Epithelial cell of prostate (primary cell): ENCODE data around the gene NPAS3.

GRCh38 chr14:31965851-31966529, 111.1 kb upstream of the ARHGAP5 start:
- RRBS = 79% methylated on average over 2 of the region's 6 CpGs

DNA sequence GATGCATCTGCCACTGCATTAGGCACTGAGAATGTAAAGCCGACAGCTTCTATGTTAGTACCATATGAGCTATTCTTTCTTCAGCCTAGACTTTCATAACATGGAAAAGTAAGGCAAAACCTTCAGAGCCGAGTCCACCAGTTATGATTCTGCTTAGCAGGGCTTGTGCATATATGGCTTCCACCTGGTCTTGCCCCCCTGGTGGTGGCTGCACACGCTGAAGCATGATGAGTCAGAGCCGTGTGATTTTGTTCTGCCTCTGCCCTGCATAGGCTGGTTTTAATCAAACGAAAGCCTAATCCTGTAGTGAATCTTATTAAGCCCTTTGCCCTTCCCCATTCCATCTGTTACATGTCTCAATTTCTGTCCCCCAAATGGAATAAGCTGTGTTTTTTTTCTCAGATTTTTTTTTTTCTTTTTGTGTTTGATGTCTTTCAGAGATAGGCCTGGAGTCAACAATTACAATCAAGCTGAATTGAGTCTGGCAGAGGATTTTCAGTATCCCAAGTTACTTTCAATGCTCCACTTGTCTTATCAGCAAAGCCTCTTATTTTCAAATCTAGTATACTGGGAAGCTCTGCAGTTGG, 104.0 kb upstream of the AKAP6 start:
- RRBS = no CpG with 5 or more reads among the region's 5 CpGs

DNA sequence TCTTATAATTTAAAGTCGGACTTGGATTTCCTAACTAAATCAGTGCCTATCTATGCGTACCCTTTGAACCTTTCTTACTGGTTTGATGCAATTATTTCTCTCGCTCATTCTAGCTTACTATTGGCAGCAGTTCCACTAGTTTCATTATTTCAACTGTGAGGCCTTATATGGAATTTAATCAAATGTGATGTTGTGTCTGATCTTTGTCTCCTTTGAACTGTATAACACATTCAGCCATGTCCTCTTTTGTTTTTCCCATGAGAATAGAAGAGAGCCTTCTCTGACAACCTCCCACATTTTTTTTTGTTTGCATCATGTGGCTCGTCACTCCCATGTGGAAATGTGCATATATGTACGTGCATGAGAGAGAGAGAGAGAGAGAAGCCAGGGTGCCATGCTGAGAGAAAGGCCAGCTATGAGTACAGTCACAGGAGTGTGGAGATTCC, 48.1 kb downstream of the AKAP6 start:
- RRBS = no CpG with 5 or more reads among the region's 5 CpGs

DNA sequence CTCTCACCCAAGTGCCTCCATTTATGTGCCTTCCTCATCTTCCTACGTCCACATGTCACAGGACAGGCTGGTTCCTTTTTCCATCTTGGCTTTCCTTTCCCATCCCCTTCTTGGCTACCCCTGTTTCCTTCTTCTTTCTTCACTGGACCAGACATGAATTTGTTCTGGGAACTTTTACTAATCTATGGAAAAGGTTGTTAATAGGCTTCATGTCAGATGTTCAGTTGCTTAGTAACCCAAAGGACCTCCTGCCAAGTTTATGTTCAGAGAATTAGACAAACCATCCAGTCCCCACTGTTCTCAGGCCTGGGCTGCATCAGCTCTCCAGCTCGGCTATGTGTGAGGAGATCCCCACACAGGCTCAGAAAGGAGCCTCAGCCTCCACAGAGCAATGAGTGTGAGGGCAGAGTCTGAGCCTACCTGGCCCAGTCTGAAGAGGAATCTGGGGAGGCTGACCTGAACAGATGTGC, 78.0 kb downstream of the AKAP6 start:
- RRBS = no CpG with 5 or more reads among the region's 2 CpGs

- RRBS = 12% methylated on average over 5 of the region's 11 CpGs
Measured at GRCh38 chr14:32509439-32510477, 180.7 kb downstream of the AKAP6 start.

DNA sequence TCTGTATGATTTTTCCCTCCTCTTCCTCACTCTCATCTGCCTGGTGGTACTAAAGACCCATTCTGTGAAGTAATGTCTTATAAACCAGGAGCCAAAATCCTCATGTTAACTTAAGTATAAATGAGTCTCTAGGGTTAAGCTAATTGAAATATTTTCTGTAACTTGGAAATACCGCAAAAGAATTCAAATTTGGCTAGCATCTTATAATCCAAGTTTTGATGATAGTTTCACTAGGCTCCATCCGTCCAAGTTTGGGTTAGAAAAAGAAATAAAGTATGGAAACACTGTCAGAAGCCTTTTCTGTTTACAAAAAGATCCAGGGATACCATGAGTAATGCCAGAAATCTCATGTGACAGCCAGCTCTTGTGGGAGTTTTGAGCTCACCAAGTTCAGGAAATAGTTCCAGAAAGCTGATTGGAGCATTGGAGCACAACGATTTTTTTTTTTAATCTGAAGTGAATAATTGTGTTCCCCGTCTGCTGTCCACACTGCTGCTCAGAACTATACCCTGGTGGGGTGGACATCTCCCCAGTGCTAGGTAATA, 229.7 kb upstream of the NPAS3 start:
- RRBS = no CpG with 5 or more reads among the region's 4 CpGs

DNA sequence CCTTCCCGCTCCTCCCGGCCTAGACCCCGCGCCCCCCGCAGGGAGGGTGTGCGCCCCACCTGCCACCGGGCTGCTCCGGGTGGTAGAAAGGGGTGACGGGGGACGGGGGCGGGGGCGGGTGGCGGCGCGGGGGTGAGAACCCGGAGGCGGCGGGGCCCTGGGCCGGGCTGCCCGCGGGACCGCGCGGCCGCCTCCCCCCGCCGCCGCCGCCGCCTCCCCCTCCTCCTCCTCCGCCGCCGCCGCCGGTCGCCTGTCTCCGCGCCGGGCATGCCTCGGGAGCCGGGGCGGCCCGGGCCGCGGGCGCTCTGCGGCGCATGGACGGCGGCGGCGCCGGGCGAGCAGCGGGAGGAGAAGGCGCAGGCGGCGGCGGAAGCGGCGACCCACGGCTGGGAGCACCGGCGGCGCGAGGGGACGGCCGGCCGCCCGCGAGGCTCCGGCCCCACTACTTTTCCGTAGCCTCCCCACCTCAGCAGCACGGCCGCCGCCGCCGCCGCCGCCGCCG, at the start of gene NPAS3:
Gene NPAS3, plus strand, starts transcription at position 242 of the 502 bp plus-strand sequence.
- RRBS = 1% methylated on average over 48 of the region's 82 CpGs

GRCh38 chr14:32940443-32940765, 1.7 kb downstream of the NPAS3 start:
- RRBS = no CpG with 5 or more reads among the region's 8 CpGs

GRCh38 chr14:33949199-33949935, 1.5 kb downstream of the EGLN3 start:
- RRBS = no CpG with 5 or more reads among the region's 12 CpGs

- RRBS = no CpG with 5 or more reads among the region's 5 CpGs
Measured at GRCh38 chr14:34035609-34036135, 84.8 kb upstream of the EGLN3 start.

DNA sequence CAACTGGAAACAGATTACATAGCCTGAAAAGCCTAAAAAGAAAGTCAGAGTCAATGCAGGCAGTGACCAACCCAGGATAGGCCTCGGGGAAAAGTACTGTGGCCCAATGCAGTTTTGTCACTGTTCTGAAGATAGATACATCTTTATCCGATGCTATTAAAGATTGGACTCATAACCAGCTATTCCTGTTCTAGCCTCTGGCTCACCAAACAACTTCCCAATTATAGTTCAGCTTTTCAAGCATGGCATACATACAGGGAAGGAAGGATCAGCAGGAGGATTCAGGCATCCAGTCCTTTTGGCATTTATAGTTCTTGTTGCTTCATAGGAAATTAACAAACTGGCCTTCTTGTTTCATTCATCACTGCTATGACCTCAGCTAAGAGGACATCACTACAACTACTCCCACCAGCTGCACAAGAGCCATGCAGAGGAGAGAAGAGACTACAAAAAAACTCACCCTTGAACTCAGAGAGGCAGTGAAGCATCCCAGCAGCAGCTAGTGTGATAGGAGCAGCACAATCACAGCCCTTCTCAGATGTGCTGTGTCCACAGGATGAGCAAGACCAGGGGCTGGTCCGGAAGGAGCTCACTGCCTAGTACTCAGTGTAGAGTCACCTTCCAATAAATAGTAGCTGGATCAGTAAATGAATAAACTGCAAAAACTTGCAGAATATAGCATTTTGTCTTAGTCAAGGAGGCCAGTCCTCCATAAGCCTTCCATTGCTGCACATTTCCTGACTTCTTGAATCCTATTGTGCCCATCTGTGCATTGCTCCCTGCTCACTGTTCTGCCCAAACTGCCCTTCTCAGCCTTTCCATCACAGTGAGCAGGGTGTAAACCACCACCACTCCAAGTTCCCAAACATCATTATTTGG, 100.4 kb downstream of the SPTSSA start:
- RRBS = no CpG with 5 or more reads among the region's 3 CpGs

- RRBS = no CpG with 5 or more reads among the region's 5 CpGs
Measured at GRCh38 chr14:34379401-34380061, 82.5 kb downstream of the SPTSSA start.

DNA sequence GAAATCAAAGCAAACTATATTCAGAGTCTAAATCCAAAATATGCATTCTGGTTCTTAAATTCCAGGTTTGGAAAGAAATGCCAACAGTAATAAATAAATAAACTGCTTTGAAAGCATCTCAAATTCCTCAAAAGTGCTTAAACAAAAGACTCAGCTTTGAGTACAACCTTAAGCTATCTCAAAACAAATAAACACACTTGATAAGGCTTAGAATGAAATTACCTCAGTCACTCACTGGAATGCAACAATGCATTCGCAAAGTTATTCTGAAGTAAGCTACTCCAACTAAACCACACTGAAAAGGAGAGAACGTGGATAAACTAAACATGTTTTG, 1.3 kb downstream of the SPTSSA start:
- RRBS = no CpG with 5 or more reads among the region's 2 CpGs

DNA sequence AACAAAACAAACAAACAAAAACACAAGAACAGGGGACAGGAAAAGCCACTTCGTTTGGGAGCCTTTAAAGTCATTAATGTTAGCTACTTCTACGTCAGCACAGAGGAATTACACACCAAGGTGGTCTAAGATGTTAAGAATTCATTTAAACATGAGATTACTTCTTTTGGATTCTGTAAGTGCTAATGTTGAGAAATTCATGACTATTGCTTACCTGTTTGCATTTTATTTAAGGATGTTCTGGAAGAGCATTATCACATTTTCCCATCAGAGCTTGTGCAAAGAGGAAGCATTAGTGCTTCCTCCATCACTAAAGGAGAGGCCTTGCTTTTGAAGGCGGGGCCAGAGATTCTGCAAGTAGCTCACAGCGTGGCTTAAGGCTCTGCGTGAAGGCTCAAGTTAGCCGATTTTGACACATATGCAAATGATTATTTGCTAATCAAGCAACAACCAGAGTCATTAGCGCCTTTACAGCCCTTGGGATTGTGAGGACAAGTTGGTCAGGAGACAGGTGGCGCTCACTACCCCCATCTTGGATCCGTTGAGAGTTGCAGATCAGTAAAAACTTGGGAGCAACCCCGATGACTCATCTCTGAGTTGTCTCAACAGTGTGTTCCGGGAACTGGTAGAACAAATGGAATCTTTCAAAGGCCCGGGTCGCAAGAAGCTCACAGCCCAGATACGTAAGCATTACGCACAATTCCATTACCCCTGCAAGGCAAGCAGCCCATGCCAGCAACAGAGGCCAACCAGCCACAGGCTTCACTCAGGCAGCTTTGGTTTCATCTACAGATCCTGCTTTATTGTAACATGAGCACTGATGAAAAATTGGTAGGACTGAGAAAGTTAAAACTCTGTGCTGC, 34.7 kb upstream of the SPTSSA start:
- RRBS = no CpG with 5 or more reads among the region's 15 CpGs

DNA sequence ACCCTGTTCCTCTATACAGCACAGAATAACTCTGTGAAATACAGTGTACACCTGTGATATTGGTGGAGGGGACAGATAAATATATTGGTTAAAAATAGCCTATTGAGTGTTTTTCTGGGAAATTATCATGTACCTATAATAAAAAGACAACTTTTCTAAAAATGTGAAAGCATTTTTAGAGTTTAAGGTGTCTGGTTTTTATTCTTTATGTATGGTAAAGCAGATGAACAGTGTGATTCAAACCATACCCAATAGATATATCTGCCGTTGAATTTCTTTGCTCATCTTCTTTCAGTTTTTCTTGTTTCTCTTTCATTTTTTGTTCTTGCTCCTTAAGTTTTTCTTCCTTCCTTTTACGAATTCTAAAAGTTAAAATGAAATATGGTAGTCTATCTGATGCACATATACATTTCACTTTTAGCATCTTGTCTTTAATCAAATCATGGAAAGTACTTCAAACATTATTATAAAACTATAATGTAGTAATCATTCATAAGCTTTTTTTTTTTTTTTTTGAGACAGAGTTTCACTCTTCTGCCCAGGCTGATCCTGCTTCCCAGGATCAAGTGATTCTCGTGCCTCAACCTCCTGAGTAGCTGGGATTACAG, 68.6 kb upstream of the CFL2 start:
- RRBS = no CpG with 5 or more reads among the region's 3 CpGs

- RRBS = no CpG with 5 or more reads among the region's 2 CpGs
Measured at GRCh38 chr14:34931111-34931715, 51.6 kb upstream of the SRP54 start.

DNA sequence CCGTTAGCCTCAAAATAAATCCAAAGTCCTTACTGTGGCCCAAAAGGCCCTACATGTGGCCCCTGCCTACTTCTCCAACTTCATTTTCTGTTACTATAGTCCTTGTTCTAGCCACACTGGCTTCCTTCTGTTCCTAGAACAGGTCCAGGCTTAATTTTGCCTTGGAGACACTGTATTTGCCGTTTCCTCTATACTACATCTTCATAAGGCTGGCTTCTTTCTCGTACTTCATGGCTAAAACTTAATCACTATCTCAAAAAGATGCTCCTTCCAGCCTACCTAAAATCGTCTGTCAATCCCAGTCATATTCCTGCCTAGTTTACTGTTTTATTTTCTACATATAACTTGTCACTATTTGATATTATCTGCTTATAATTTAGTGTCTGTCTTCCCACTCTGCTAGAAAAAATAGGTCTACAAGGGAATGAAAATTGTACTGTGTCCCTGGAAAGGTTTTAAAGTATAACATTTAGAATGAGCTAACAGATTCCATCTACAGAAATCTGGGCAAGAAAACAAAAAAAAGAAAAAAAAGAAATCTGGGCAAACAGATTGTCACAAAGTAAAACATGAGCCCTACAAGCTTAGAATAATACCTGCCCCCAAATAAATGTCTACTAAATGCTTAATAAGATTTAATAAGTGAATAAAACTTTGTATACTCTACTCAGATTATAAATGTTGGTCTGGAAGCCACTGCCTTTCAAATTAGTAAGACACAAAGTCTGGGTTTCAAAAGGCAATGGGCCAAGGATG, 18.5 kb downstream of the PPP2R3C start:
- RRBS = no CpG with 5 or more reads among the region's 4 CpGs

DNA sequence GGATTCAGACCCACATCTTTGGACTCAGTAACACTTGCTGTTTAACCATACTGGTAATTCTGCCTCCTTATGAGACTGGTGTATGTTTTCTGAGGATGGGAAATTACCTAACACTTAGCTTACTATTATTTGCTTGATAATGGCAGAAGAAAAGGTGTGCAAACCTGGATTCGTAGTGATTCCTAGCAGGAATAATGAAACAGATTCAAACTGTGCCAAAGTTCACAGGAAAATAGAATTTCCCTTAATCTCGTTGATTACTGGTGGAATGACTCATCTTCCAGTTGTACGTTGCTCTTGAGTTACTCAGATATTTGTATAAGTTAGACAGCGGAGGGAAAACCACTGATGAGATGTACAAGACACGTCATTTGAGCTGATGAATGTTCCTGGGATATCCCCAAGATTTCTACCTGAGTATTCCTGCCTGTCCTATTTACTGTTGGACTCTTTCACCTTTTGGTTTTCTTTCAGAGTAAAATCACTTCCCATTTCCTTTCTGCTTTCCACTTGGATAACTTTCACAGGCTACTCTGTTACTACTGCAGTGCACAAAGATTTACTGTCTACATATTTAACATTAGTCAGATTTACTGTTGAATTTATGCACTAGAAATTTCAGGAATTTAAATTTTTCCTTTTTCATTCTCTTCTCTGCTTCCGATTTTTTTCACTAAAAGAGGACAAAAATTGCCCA, 37.6 kb downstream of the PRORP start:
- RRBS = no CpG with 5 or more reads among the region's 6 CpGs

DNA sequence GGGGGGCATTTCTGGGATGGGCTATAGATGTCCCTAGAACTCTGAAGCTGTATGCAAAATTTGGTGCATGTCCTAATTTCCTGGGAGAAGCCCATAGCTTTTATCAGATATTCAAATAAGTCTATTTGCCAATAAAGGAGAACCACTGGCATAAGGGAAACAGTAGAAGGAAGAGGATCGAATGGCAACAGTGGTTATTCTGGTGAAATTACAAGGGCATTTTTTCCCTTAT, 34.2 kb downstream of the PSMA6 start:
- RRBS = no CpG with 5 or more reads among the region's 1 CpG